LHCN-M2 (cell line): ENCODE results near the gene LDLRAD4.

GRCh38 chr18:12287098-12288484 is 20.4 kb upstream of the TUBB6 start:
- RAMPAGE, long total RNA = no peak

DNA sequence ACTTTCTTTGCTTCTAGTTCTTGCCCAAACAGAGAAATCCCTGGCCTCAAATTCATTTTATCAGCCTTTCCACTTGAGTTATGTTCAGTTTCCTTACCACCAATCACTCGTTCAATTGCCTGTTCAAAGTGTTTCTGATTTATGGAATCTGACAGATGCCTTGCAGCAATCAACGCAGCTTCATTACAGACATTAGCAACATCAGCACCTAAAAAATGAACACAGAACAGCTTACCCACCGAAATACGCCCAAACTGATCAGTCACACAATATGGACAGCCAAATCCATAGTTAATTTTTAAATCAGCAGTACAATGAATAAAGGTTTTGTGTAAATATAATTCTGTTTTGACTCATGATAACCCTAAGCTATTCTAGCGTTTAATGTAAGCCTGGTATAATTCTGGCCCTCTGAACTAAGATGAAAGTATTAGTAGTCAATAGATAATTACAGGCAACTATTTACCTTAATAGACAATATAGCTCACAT is 28.8 kb downstream of the AFG3L2 start:
- RAMPAGE, long total RNA = no peak

DNA sequence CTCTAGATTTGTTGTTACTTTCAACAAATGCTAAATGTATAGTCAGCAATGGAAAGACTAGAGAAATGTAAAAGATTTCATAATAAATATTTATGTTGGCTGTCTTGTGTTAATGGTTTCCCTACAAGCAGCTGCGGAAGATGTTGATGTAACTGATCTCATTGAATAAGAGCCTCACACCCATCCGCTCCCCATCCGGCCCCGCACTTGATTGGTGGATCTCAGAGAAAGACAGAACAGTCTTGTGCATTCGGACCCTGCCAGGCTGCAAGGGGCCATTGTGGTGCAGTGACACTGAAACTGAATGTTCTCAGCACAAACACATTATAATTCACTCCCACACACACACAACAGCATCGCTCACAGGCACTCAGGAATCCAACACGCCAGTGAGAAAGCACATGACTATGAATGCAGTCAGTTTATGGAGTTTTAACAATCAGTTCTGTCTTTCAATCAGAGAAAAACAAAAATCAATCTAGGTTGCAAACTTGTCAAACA is 47.8 kb downstream of the PRELID3A start:
- RAMPAGE, long total RNA = no peak

- RAMPAGE, long total RNA = no peak
These were observed 95.5 kb downstream of the PRELID3A start for GRCh38 chr18:12503057-12503751.

- RAMPAGE, long total RNA = no peak
These were observed 60.1 kb downstream of the SPIRE1 start for GRCh38 chr18:12597724-12598324.

- RAMPAGE, long total RNA = no peak
These were observed 74.0 kb downstream of the PSMG2 start for GRCh38 chr18:12776585-12777406.

GRCh38 chr18:12811255-12811612 is 72.8 kb downstream of the PTPN2 start:
- RAMPAGE, long total RNA = no peak

DNA sequence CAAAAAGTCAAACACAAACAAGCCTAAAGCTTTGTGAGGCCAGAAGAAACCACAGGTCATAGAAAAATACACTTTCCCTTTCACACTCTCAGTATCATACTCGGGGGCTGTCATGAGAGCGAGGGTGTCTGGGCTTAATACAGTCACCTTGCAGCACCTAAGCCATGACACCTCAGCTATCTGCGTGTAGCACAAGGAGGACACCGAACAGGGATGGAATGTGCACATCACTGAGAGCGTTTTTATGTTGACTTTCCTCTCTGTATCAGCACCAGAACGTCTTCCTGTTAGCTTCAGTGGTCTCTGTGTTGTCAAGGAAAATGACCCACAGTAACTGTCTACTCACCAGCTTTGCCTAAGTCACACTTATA is 26.5 kb upstream of the SEH1L start:
- RAMPAGE, long total RNA = no peak

GRCh38 chr18:13001171-13001788 is 10.1 kb downstream of the CEP192 start:
- RAMPAGE, long total RNA = no peak

GRCh38 chr18:13138777-13139191 is 79.8 kb upstream of the LDLRAD4 start:
- RAMPAGE, long total RNA = no peak

- RAMPAGE, long total RNA = no peak
These were observed at the start of gene LDLRAD4 for GRCh38 chr18:13218572-13219151. Gene LDLRAD4 (plus strand): TSS chr18:13218760.

- RAMPAGE, long total RNA = no peak
These were observed 3.4 kb downstream of the LDLRAD4 start for GRCh38 chr18:13221949-13222415.

DNA sequence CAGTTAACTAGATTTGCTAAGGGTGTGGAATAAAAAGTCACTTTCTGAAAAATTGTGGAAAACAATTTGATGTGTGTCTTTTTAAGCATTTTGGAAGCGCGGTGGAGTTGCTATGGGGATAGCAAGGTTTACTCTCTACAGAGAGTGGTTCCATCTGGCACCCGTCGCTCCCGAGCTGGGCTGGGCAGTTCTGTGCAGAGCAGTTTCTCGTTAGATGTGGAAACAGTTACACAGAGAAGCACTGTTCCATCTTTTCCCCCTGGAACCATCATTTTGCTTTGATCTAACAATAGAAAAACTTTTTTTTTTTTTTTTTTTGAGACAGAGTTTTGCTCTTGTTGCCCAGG is 17.4 kb downstream of the LDLRAD4 start:
- RAMPAGE, long total RNA = no peak

- RAMPAGE, long total RNA = no peak
These were observed 134.8 kb downstream of the LDLRAD4 start for GRCh38 chr18:13353376-13353706.

DNA sequence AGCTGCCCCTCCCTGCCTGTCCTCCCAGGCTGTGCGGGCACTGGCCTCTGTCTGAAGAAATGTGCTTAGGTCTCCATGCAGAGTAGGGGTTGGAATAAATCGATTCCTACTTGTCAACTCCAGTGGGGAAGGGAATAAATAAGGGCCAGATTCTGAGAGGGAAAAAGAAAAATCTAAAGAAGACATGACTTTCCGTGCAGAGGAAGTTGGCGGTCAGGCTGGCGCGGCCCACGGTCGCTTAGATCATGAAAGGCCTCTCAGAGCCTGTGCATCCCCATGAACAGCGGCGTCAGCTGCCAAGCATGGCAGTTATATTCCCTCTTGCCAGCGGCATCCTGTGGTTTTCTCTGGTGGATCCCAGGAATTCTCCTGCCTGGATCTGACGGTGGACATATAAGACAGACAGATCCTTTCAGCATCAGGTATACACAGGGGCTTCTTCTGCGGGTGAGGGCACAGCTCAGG is 157.6 kb downstream of the LDLRAD4 start:
- RAMPAGE, long total RNA = no peak

DNA sequence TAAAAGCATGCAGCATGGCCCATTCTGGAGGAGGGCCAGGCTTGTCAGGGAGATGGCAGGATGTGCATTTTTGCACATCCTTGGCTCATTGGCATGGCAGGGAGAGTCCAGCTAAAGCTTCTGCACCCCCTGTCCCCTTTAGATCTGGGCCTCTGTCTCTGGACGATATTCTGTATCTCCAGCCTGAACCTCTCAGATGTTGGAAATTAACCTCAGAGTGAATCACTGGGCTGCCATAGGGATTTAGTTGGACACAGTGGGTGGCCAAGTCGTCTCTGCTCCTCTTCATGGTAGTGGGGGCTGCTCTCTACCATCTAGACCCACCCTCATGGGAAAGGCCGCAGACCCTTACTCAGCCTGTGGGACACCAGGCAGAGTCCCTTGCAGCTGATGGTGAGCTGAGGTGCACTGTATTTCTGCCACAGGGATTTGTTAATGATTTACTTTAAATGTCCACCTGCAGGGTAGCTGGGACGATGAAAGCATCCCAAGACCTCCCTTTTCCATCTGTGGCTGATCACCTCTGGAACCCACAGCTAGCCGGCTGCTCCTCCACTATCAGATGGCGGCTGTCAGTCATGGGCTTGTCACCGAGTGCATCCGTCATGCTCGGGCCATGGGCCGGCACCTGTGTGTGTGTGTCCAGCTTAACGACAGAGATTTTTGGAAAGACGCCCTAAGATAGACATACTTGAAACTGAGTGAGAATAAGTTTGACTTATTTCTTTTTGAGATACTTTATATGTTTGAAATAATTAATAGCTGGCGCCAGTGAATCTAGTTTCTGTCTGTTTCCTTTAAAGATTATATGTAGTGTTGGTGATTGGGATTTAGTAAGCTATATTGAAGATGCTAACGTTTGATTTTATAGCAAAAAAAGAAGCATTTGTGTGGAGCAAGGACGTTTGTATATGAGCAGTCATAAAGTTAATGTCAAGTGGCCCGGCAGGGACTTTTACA is 235.3 kb downstream of the FAM210A start:
- RAMPAGE, long total RNA = no peak

GRCh38 chr18:13562194-13563133 is 163.9 kb downstream of the FAM210A start:
- RAMPAGE, long total RNA = no peak

- RAMPAGE, long total RNA = no peak
These were observed 147.0 kb downstream of the FAM210A start for GRCh38 chr18:13579377-13579681.

- RAMPAGE, long total RNA = no peak
These were observed 113.4 kb downstream of the FAM210A start for GRCh38 chr18:13612884-13613443.

GRCh38 chr18:13763603-13764032 is 37.1 kb downstream of the RNMT start:
- RAMPAGE, long total RNA = no peak